GM12892 (cell line): ENCODE measurements around a stretch of chr2.

DNA sequence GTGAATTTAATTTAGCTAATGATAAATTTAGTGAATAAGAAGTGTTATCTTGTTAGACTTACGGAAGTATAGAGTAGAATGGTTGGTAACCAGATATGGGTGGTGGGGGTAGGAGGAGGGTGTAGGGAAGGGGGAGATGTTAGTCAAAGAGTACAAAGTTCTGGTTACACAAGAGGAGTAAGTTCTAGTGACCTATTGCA, 30.6 kb downstream of the FOXN2 start:
- RRBS = no CpG with 5 or more reads among the region's 1 CpG

DNA sequence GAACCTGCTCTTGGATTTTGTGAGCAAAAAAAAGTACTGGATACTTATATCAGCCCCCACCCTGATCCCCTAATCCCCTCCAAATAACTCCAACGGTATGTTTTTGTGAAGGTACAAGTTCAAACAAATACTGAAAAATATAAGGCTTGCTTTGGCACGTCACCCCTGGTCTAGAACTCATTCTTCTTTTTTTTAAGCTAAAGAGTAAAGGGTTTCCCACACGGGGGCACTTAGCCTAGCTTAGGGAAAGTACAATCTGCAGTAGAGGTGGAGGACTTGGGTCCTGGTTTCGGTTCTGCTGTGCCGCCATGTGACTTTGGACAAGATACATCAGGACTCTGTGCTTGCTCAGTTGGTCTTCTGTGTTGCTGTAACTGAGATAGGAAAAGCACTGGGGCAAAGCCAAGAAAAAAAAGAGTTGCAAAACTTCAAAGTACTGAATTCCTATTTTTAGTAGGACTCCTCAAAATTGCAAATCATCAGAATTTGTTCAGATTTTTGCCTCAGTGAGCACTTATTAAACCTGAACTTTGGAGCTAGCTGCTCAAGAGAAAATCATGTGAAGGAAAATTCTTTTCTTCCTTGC, 7.0 kb upstream of the PPP1R21 start:
- RRBS = no CpG with 5 or more reads among the region's 5 CpGs

GRCh38 chr2:49288107-49288900, 134.0 kb upstream of the FSHR start:
- RRBS = no CpG with 5 or more reads among the region's 3 CpGs

DNA sequence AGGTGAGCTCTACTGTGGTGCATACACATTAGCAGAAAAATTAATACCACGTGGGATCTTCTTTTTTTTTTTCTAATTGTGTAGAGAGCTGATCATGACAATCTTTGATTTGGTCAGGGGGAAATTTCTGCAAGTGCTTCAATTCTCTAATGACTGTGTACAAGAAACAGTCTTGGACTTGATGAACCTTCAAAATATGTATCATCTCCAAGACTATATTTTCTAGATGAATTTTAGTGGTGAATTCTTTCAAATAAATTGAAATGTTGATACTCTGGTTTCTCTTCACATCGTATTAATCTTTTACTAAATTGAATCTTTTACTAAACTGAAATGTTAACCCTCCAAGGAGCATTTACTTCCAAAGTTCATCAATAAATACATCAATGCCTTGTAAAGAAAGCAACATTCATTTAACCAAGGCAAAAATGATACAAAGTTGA, 910.1 kb upstream of the FSHR start:
- RRBS = no CpG with 5 or more reads among the region's 2 CpGs

- RRBS = no CpG with 5 or more reads among the region's 3 CpGs
These were observed 887.7 kb downstream of the NRXN1 start for GRCh38 chr2:50144122-50144709.

- RRBS = no CpG with 5 or more reads among the region's 12 CpGs
These were observed 312 bp upstream of the CHAC2 start for GRCh38 chr2:53767271-53767713.

DNA sequence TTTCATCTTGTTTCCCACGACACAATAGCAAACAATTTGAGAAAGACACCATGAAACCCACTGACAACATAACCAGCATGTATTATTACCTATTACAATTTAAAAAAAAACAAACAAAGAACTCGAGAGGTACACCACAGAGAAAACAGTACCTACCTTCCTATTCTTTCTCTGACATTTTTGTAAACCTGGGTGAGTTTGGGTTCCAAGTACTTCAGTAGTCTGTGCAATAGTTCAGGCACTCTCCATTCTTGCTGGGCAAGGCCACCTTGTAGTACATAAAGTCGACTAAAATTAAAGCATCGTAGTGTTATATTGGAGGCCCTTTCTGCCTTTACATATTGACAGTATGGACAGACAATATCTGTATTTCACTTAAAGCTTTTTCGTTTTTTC, 27.9 kb upstream of the GPR75 start:
- RRBS = no CpG with 5 or more reads among the region's 5 CpGs

GRCh38 chr2:54258955-54259697, 3.1 kb upstream of the TSPYL6 start:
- RRBS = no CpG with 5 or more reads among the region's 2 CpGs

DNA sequence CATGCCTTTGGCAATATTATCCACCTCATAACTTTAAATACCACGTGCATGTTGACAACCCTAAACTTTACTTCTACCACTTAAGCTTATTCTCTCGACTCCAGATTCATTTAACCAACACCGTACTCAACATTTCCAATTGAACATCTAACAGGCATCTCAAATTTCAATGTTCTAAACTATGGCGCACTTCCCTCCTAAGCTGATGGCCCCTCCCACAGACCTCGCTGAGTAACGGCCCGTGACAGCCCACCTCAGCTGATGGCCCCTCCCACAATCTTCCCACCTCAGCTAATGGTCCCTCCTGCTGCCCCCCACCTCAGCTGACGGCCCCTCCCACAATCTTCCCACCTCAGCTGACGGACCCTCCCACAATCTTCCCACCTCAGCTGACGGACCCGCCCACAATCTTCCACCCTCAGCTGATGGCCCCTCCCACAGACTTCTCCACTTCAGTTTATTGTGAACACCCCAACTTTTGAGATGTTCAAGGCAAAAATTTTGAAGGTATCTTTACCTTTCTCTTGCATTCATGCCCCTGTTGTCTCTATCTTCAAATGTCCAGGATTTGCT, 17.5 kb upstream of the C2orf73 start:
- RRBS = no CpG with 5 or more reads among the region's 11 CpGs

GRCh38 chr2:54394302-54394711, 61.8 kb upstream of the SPTBN1 start:
- RRBS = no CpG with 5 or more reads among the region's 6 CpGs

DNA sequence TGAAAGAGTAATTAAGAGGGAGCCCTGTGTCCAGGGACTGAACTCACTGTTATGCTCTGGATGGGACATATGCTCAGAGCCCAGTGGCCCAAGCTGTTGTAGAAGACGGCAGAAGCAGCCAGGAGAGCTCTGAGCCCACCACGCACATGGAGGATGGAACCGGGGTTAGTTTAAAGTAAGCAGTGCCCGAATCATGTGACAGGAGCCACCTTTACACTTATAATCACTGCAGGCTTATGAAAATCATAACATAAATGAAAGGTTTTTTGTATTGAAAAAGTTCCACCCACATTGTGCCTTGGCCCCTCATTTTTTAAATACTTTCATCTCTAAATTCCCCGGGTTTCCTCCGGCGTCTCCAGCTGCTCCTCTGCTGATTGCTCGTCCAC, 36.2 kb upstream of the SPTBN1 start:
- RRBS = no CpG with 5 or more reads among the region's 8 CpGs

- RRBS = no CpG with 5 or more reads among the region's 8 CpGs
These were observed 34.0 kb upstream of the SPTBN1 start for GRCh38 chr2:54422107-54422602.

DNA sequence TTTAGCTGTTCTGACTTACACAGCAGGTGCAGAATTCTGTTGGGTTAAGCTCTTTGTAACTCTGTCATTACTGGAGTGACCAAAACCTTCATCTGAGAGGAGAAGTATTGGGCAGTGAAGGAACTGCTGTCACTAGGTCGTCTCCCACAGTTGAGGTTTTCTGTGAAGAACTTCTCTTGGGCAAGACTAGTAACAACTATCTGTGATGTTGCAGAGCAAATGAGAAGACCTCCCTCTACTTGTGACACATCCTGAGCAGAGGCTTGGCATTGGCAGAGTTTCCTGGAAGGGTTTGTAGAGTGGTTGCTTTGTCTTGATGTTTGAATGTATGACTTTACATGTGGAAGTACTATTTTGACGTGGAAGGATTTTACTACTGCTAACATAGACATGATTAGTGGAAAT, 3.0 kb downstream of the SPTBN1 start:
- RRBS = no CpG with 5 or more reads among the region's 2 CpGs

GRCh38 chr2:54478763-54479255, 22.7 kb downstream of the SPTBN1 start:
- RRBS = no CpG with 5 or more reads among the region's 1 CpG

DNA sequence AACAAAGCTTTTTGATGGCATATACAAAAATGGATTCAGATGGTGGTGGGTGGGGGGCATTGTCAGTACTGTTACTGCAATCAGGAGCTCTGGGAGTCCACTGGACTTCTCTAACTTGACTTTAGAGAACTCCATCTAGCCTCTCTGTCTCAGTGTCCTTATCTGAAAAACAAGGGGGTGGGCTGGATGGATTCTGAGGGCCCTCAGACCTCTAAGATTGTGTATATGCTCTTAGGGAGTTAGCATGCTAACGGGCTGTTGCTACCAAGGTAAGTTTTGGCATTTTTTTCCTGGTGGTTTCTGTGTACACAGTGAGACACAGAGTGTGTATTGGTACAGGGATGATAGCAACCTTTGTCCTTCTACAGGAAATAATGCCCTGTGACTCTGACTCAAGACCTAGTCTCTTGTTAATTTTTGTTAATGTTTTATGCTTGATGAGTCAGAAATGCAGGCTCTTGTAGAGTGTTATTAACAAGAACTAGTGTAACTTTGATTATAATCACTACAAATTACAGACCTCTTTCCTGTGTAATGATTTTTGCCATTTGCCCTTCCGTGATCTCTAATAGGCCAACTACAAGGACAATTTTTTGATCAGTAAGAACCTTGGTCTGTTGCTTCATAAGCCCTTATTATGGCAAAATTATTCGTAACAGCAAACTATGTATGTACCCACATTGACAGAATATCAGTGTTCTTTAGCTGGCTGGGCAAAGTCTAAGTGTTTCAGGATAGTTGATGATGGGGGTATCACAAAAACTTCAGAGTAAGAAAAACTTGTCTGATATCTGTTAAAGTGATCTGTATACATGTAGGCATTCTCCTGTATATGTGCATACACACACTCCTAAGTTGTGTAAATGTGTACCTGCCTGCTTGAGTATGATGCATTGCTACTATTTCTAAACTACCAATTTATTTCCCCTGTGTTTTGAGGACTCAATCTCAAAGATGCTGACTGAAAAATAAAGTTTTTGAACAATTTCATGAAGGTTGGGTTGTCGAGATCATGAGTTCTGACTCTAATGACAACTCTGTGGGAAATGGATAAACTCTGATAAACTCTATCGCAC, 89.8 kb downstream of the SPTBN1 start:
- RRBS = no CpG with 5 or more reads among the region's 5 CpGs

- RRBS = no CpG with 5 or more reads among the region's 41 CpGs
These were observed 101.5 kb downstream of the SPTBN1 start for GRCh38 chr2:54557528-54558121.

- RRBS = no CpG with 5 or more reads among the region's 22 CpGs
These were observed 94.8 kb upstream of the EML6 start for GRCh38 chr2:54628618-54629194.

- RRBS = no CpG with 5 or more reads among the region's 19 CpGs
These were observed 88.7 kb upstream of the EML6 start for GRCh38 chr2:54634368-54635569.